Endothelial cell (in vitro differentiated cells): ENCODE measurements around a stretch of chr5.

GRCh38 chr5:139272469-139273050 is 21.0 kb upstream of the MATR3 start:
- PRO-cap = no peak

DNA sequence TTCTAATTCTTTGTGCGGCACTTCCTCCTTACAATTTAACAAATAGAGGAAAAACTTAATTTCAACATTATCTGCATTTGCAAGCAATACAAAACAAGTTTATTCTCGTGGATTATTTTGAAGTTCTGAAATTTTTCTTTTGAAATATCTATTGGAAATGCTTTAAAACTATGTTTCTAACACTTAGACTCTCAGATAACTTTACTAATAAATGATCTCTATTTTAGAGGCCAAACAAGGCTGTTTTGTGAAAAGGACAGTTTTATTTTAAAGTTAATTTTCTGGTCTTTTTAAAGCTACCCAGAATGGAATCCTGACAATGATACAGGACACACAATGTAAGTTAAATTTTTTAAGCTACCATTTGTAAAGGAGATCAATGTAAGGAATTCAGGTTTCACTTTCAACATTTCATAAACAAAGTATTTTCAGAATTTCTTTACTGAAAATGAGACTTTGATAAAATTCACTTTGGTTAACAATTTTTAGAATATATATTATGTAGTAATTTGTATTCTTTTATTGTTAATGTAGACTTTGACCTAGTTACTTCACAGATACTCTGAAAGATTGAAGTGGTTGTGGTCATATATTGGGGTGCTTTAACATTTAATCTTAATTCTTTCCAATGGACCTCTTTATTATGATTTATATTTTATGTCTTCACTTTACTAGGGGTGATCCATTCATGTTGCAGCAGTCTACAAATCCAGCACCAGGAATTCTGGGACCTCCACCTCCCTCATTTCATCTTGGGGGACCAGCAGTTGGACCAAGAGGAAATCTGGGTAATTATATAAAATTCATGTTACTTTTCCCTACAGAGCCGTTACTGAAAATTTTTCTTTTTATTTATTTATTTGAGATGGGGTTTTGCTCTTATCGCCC is 22.1 kb downstream of the MATR3 start:
- PRO-cap = no peak

GRCh38 chr5:139342020-139342715 is 514 bp downstream of the PAIP2 start:
- PRO-cap = bidirectional peak, plus-strand start at chr5:139342493, minus-strand start at chr5:139342209

DNA sequence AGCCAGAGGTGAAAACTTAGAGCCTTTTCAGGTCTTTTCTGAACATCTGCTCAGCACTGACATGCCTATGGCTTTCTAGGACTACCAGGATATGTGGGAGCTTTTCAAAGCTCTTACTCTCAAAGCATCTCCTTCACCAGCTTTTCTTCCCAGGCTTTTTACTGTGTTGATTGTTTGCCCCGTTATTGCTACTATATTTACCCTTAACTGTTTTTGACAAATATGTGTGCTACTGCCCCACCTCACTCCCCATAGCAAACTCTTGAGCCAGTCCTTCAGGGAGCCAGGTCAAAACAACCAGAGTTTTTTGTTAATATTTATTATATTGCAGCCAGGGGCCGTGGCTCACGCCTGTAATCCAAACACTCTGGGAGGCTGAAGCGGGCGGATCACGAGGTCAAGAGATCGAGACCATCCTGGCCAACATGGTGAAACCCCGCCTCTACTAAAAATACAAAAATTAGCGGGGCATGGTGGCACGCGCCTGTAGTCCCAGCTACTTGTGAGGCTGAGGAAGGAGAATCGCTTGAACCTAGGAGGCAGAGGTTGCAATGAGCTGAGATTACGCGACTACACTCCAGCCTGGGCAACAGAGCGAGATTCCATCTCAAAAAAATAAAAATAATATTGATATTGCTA is 15.7 kb downstream of the PAIP2 start:
- PRO-cap = no peak

- PRO-cap = no peak
Measured at GRCh38 chr5:139368508-139369336, 14.4 kb downstream of the SLC23A1 start.

DNA sequence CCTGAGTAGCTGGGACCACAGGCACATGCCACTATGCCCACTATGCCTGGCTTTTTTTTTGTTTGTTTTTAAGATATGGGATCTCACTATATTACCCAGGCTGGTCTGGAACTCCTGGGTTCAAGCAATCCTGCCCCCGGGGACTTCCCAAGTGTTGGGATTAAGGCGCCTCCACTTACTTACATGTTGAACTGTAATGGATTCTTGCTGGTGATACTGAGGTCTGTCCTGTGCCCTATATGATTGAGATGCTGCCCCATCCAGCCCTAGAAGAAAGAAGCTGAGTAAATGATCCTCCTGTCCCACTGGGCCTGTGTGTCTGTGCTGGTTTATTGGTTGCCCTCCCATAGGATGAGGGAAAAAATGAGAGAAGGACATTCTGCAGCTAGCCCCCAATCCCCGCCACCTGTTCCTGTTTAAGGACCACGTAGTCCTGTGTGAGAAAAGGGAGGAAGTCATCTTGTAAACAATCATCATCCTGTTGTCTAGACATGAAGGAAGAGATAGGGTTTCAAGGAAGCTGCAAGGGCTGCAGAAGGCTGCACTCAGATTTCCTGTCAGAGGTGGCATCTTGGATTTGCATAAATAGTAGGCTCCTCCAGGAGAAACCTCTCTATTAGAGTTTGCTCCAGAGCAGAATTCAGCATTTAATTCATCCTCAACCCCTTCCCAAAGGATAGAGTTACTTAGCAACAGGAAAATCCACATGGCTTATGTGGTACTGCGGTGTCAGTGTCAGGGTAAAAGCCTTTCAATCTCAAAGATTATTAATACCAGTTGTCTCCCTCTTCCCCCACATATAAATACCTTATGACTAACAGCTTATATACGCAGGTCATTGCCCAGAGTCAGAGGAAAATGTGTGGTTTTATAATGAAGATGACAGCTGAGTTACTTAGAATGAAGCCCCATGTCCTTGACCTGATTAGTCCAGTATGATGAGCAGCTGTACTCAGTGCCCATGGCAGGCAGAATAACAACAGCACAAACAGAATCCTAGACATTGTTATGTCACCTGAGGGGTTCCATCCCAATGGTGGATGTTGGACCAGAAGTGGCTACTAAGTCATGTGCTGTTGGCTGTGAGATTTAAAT is 4.5 kb upstream of the DNAJC18 start:
- PRO-cap = unidirectional peak, minus-strand start at position 185 of the sequence; bidirectional peak, plus-strand start at position 582 of the sequence, minus-strand start at position 323 of the sequence

DNA sequence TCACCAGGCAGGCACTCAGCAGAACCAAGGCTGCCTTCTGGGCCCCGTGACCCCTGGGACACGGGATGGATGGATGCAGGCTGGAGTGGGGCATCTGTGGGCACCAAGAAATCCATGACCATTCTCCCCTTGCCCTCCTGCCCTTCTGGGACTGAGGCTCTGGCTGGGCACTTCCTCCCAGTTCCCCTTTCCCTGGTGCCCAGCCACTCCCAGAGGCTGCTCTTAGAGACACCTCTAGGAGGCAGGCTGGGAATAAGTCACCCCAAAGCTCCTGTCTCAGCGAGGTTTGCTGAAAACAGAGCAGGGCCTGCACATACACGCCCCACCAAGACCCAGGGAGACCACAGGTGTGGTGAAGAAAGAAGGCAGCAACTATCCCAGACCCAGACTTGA is 951 bp downstream of the STING1 start:
- PRO-cap = no peak

DNA sequence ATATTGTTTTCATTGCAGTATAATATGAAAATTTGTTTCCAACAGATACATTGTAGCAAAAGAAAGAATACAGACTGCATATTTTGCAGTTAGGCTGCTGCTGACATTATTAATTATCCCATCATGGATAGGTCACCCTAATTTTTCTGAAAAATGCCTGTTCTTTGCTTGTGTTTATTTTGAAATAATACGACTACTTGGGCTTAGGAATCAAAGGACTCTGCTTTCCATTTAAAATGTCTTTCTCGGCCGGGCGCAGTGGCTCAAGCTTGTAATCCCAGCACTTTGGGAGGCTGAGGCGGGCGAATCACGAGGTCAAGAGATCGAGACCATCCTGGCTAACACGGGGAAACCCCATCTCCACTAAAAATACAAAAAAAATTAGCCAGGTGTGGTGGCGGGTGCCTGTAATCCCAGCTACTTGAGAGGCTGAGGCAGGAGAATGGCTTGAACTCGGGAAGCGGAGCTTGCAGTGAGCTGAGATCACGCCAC is 12.3 kb downstream of the UBE2D2 start:
- PRO-cap = no peak

DNA sequence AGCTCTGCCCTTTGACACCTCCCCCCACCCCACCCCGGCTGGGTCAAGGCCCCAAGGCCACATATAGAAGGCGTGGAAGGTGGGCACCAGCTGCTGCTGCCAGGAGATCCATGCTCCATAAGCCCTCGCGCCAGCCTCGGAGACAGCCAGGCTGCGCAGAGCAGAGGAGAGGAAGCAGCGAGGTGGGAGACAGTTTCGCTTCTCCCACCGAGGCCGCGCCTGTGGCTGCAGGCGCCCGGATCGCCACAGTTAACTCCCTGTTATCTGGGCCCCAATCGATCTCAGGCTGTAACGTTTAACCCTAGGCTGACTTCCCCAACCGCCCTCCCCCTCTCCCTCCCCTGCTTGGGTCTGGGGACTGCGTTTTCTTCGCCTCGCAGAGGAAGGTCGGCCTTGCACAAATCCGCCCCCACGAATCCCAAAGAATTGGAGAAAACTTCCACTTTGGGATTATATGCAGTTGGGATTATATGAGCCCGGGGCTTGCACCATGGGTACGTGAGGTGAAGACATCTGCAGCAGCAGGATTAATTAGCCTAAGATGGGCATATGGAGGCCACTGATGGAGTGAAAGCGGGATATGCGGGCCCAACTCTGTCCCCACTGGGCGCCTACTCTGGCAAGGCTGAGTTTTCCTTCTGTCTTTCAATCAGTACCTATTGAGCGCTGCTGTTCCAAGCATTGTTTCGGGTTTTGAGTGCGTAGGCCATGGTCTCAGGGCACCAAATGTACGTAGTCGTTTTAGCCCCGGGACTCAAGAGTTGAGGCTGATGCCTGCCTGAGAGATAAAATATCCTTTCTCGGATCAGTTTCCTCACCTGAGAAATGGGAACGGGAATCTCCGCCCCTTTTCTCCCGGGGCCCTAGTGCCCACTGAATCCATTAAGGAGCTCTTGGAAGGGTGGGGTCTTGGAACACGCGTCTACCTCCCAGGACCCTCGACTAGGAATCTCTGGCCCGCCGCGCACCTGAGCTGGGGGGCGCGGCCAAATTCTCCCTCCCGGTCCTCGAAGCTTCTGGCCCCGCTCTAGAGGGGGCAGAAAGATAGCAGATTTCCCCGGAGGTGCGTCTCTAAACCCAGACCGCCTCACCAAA is 860 bp upstream of the CXXC5 start:
- PRO-cap = no peak

GRCh38 chr5:139659677-139660087 is 11.5 kb downstream of the CXXC5 start:
- PRO-cap = no peak

GRCh38 chr5:139665500-139666549 is 17.7 kb downstream of the CXXC5 start:
- PRO-cap = no peak

- PRO-cap = no peak
Measured at GRCh38 chr5:139666550-139667618, 18.7 kb downstream of the CXXC5 start.

GRCh38 chr5:139683242-139683496 is 35.0 kb downstream of the CXXC5 start:
- PRO-cap = no peak

- PRO-cap = no peak
Measured at GRCh38 chr5:139701020-139701902, 53.1 kb downstream of the CXXC5 start.

DNA sequence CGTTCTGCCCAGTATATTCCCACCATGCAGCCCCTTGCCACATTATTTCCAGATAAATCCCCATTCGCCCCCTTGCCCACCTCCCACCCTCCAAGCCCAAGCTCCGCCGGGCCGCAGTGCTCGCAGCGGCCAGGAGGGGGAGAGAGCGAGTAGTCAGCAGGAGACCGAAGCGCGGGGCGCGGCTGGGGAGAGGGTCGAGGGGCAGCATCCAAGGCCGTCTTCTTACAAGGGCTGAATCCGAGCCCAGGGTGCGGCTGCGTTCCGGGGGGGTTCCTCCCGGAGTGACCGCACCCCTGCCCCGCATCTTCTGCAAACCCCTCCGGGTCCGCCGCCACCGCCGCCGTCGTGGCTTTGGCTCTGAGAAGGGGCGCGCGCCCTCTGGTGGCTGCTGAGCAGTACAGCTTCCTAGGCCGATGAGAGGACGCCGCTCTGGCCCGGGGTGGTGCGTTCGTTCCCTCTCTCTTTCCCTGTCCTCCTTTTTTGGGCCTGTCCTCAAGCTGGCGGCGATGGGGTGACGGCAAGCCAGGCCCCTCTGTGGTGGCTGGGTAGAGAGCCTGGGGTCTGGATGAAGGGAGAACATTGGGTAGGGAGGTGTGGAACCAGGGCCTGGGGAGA is 30.0 kb upstream of the PSD2 start:
- PRO-cap = unidirectional peak, plus-strand start at position 159 of the sequence

DNA sequence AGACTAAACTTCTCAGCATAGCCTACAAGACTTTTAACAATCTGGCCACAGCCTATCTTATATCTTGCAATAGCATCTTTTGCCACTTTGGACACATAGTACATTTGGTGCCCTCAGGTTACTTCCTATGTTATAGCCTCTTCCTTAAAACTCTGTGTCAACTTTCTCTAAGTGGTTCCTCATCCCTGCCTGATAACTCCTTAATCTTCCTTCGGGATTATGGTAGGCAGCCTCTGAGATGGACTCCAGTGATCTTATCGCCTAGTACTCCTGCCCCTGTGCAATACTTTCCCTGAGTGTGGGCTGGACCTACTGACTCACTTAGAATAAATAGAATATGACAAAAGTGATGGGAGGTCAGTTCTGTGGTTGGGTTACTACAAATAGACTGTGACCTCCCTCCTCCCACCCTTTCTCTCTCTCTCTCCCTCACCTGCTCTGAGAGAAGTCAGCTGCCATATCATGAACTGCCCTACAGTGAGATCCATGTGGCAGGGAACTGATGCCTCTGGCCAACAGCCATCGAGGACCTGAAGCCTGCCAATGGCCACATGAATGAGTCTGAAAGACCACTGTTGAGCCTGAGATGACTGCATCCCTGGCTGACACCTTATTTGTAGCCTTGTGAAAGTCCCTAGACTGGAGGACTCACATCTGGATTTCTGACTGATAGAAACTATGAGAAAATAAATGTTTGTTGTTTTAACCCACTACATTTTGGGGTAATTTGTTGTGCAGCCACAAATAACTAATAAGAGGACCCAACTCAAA is 31.8 kb downstream of the NRG2 start:
- PRO-cap = no peak

DNA sequence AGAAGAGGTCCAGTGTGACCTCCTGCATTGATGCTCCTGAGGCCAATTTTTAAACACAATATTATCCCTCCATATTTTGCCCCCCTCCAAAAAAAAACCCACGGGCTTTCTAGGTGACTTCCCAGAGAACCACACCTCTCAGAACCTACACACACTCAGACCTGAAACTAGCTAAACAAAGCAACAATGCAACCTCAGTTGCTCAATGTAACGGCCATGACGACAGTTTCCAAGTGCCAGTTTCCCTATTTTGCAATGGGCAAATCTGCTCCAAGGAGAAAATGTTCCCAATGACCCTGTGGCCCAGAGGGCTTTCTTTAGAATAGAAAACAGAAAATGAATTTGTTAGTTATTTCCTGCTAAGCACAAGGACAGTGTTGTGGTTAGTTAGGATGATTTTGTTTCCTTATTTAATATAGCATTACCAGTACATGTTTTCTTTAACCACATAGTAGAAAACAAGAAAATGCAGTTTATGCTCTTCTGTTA is 3.4 kb downstream of the NRG2 start:
- PRO-cap = no peak

DNA sequence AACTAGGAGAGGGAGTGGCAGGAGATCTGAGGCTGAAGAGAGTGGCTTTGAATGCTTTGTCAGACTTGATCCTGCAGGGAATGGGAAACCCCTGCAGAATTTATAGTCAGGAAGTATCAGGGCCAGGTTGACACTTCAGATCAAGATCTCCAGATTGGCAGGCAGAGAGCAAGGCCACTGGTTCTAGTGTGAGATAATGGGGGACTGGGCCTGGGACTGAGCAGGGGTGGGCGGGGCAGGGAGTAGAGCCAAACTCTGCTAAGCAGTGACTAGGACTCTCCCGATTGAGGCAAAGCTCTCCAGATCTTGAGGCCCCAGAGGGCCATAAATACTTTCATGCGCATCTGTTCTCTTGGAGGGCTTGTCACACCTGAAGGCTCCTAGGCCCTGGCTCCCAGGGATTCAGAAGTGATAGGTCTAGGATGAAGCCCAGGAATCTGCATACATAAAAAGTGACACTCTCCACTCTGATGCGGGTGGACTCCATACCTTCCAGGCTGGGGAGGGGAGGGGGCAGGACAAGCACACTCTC is 9.3 kb upstream of the CYSTM1 start:
- PRO-cap = no peak

GRCh38 chr5:140180907-140181533 is 6.0 kb downstream of the CYSTM1 start:
- PRO-cap = no peak

- PRO-cap = no peak
Measured at GRCh38 chr5:140261711-140262222, 41.1 kb downstream of the PFDN1 start.